Frontal cortex (tissue), 2 donors: ENCODE measurements around the gene PHLDA2.

DNA sequence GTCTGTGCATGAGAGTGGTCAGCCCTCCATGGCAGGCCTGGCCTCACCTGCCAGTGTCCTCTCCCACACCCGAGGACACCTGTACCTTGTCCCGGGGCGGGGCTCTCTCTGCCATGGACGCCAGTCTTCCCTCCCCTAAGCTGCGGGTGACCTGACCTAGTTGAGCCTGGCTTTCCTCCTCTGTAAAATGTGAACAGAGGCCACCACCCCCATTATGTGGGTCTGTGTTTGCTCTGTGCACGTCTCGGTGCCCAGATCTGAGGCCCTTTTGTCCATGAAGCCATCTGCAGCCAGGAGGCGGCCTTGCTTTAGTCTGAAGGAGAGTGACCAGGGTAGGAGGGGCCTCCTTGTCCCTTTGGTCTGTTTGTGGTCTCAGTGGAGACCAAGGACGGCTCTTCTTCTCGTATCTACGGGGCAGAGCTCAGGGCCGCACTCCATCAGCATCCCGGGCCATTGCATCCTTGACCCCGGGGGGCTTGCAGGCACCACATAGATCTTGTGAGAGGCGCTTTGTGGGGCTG is 121.5 kb downstream of the KCNQ1 start:
- RAMPAGE, long total RNA, result no peak

GRCh38 chr11:2649940-2650719 is 205.3 kb downstream of the KCNQ1 start:
- RAMPAGE, long total RNA, result no peak

DNA sequence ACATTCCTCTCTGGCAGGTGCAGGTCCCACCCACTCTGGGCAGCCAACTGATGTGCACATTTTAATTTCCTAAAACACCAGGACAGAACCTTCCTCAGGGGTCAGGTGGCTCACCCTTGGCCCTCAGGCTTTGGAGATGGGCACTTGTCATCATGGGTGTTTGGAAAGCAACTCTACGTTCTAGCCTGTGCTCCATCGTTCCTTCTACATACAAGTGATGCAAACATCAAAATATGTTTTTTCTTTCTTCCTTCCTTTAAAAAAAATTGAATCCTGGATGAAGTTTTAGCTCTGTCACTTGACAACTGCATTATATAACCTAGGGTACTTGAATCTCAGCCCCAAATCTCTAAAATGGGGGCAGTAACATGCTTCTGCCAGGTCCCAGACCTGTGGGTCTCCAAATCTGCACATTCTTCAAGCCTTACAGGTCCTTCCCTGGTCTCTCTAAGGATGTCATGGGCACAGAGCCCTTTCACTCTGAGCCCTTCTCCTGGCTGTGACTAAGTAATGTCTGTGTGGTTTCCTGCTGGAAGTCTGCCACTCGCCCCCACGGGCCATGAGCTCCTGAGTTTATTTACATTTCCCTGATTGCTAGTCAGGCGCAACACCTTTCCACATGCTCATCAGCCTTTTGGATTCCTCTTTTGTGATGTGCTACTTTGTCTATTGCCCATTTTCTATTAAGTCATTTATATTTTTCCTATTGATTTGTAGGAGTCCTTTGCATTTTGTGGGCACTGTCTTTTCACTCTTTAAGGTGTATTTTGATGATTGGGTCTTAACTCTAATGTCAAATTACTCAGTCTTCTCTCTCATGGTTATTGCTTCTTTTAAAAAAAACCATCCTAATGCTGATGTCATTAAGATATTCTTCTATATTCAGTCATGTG is 211.4 kb downstream of the KCNQ1 start:
- RAMPAGE, long total RNA, result no peak

- RAMPAGE, long total RNA, result no peak
Observed at GRCh38 chr11:2656828-2657574, 212.2 kb downstream of the KCNQ1 start.

GRCh38 chr11:2668769-2669291 is 216.7 kb downstream of the CDKN1C start:
- RAMPAGE, long total RNA, result no peak

GRCh38 chr11:2695224-2696168 is 190.1 kb downstream of the CDKN1C start:
- RAMPAGE, long total RNA, result no peak

GRCh38 chr11:2700562-2701704 is 184.6 kb downstream of the CDKN1C start:
- RAMPAGE, long total RNA, result no peak

GRCh38 chr11:2752844-2753239 is 132.7 kb downstream of the CDKN1C start:
- RAMPAGE, long total RNA, result no peak

DNA sequence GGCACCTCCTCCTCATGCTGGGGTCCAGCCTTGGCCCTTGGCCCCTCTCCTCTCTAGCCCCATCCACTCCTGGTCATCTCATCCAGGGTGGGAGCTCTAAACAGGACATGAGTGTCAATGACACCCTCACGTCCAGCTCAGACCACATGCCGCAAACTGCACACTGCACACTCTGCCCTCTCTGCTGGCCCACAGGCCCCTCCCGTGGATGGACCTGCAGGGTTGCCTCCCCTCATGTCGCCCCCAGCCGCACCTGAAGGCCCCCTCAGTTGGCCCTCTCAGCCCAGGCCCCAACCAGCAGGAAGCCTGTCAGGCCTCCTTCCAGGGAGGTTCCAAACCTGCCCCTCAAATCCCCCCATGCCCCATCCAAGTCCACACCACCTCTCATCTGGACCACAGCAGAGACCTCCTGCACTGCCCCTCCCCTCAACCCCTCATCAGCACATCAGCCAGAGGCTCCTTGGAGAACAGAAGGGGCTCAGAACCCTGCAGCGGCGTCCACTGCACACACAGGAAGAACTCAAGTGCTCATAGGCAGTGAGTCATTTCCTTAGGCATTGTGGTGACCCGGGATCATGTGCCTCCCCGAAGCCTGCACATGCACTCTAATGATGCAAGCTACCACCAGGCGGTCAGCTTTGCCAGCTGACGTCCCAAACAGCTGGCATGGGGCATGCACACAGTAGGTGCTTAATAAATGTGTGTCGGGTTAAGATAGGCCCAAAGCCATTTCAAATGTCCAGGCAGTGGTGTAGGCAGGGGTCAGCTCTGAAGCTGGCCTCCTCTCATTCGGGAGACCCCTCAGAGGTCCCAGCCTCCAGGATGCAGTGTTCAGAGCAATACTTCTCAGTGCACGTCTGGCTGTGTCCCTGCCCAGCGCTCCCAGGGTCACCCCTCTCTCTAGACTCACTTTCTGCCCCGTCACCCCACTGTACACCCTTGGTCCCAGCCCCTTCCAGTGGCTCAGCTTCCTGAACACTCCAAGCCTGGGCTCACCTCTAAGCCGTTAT is 3.4 kb upstream of the SLC22A18 start:
- RAMPAGE, long total RNA, result no peak

GRCh38 chr11:2909257-2909938 is 7.3 kb downstream of the SLC22A18 start:
- RAMPAGE, long total RNA, result no peak

- RAMPAGE, long total RNA, result no peak
Observed at GRCh38 chr11:2913071-2914031, 11.3 kb downstream of the SLC22A18 start.

GRCh38 chr11:2928744-2929460 is at the start of gene PHLDA2:
TSS of gene PHLDA2 (minus strand) at chr11:2929420.
- RAMPAGE, long total RNA, result no peak

DNA sequence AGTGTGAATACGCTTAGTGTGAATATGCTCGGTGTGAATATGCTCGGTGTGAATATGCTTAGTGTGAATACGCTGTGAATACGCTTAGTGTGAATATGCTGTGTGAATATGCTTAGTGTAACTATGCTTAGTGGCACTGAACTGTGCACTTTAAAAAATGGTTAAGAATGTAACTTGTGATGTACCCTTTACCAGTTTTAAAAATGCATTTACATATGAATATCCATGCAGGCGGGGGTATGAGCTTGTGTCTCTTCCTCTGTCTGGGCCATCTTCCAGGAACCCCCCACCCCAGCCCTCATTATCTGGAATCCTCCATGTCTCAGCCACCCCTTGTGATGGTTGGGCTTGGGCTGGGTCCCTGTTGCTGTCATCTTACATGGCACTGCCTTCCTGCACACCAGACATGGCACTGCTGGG is 9.6 kb upstream of the PHLDA2 start:
- RAMPAGE, long total RNA, result no peak

DNA sequence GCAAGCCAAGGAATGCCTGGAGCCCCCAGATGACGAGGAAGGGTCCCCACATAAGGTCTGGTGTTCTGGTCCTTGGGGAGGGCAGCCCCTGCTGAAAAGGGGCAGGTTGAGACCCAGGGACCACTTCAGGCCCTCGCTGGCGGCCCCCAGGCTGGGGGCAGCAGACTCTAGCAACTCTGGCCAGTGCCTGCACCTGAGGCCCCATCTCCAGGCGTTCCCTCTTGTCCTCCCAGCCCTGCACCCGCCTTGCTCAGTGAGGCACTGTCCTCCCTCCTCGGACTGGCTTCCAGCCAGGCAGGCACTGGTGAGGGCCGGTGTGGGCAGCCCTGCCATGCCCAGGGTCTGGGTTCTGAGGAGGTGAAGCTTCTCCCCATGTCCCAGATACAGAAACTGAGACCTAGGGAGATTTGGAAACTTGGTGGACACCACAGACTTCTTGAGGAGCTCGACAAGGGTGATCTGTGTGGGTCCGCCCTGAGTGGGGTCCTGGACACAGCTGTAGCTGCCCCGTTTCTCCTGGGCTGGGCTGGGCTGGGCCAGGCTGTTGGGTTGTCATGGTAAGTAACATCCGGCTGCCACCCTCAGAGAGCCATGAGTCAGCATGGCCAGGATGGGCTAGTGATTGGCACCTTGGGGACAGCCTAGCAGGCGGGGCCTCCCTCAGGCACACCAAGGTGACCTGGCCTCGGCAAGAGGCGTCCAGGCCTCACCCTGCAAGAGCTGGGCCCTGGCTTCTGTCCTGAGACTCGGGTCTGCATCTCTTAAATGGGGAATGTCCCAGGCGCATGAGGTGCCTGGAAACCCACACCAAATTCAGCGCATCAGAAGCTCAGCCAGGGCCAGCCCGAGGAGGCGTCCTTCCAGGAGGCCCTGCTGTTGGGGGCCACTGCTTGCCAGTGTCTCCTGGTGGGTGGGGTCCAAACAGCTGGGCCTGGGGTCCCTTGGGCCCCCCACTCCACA is 11.2 kb upstream of the PHLDA2 start:
- RAMPAGE, long total RNA, result no peak

DNA sequence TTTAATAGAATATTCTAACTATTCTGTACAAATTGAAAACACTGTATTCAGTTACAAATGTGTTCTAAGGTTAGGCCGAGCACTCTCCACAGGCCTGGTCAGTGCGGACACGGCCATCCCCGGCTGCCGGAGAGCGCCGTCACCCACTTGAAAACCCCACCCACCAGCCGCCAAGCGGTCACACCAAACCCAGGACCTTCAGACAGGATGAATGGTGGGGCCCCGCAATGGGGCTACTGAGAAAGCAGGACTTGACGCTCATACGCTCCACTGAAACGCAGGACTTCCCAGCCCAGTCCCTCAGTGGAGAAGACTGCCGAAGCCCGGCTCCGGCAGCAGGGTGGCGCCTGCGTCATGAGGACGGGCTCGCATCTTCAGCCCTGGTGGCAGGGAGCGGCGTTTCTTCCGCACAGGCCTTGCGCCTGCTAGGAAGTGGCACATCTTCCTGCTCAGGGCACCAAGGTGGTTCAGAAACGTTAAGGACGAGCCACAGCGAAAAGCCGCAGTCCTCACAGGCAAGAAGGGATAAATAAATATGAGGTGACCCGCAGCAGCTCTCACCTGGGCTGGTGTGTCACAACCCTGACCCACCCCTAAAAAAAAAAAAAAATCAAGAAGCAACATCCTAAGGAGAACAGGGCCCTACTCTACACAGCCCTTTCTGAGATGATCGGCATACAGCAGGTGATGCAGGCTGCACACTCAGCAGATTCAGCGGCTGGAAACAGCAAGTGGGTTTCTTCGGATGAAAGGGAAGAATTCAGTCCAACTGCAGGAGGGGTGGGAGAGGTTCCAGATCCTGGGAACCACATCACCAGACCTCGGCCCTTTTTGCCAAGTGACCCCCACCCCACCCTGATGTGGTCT is 15.5 kb upstream of the PHLDA2 start:
- RAMPAGE, long total RNA, result no peak

DNA sequence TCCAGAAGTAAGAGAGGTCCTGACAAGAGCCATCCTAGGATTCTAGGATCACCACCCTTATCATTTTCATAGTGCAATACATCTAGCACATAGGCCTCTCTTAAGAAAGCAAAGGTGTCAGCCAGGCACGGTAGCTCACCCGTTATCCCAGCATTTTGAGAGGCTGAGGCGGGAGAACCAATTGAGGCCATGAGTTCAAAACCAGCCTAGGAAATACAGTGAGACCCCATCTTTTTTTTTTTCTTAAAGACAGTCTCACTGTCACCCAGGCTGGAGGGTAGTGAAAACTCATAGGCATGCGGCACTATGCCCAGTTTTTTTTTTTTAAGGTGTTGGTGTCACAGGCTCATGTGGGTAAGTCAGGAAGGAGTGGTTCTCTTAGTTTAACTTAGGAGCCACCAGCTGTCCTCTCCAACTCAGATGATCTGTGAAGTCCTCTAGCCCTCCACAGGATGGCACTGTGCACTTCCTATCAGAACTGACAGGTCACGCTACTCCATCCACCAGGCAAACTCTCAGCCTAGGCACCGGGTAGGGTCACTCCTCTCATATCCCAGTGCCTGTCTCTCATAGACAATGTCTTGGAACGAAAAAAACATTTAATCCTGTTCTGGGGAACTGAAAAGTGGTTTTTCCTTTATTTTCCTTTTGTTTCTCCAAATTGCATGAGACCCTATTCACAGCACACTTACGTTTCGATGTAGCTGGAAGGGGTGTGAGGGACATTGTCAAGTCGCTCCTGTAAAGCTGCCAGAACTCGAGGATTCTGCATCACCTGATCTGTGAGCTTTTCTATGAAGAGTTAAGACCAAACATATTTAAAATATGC is 16.6 kb downstream of the NAP1L4 start:
- RAMPAGE, long total RNA, result no peak

DNA sequence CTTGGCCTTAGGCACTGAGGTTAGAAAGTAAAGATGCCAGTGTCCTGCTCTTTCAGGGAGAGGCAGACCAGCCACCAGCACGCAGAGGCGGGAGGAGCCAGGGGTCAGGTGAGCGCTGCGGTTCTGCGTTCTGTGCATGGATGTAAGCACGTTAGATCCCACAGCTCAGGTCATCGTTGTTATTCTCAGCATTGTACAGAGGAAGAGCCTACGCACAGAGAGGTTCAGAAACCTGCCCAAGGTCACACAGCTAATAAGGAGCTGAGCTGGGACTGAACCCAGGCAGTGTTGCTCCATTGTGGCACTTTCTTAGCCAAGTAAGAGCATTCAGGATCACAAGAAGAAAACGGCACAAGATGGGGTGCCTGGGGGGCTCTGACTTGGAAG is 41.2 kb downstream of the OSBPL5 start:
- RAMPAGE, long total RNA, result no peak

DNA sequence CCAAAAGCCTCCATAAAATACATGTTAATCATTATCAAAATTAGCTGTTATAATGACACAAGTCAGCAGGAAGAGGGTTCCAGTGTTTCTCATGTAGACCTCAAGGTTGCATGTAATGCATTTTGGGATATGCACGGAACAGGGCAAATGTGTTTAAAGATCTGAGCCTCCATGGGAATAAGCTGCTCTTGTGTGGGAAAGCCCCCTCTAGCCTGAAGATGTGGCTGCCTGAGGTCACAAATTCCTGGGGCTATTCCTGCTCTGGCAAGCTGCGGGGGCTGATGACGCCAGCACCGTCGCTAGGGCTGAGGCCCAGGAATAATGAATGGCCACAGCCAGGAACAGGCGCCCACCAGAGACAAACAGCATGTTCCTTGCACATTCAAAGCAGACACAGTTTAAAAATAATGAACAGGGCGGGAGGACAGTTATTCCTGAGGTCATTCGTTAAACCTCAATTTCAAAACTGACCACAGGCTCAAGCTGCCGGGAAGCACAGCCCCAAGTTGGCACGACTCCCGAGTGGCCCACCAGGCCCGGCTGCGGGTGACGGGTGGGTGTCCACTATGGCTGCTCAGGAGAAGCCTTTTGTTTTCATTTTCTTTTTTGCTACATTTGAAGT is 11.7 kb downstream of the OSBPL5 start:
- RAMPAGE, long total RNA, result no peak

- RAMPAGE, long total RNA, result no peak
Observed at GRCh38 chr11:3155601-3155993, 9.5 kb downstream of the OSBPL5 start.

- RAMPAGE, long total RNA, result no peak
Observed at GRCh38 chr11:3161177-3161864, 3.8 kb downstream of the OSBPL5 start.